ENCODE measurements around the genes SPINK5 and SPINK13.

- CAGE, long polyA plus RNA: no peak
- RRBS: no CpG with 5 or more reads among the region's 19 CpGs
Measured at GRCh38 chr5:143093807-143094483, 309.5 kb downstream of the NR3C1 start.

DNA sequence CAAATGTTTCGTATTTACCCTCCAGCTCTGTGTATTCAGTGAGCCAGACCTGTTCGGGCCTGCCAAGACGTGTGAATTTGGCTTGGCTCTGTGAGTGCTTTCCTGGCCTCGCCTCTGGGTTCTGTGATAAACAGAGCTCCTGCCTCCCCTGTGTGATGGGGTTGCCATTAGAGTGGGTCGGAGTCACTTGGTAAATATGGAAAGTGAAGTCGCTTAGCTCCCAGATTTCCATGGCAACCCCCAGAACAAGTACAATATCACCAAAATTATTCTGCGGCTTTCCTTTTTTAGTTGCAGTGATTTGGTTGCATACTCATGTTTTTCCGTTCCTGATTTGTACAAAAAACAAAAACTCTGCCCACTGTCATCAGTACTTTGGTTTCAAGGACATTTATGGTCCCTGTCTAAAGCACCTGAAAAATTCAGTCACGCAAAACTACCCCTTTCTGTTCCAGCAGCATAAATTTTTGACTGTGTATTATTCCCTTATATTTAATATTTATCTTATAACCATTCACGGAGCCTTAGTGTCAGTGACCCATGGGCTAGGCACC is 260.2 kb downstream of the NR3C1 start:
- CAGE, long polyA plus RNA: no peak
- RRBS: no CpG with 5 or more reads among the region's 10 CpGs

GRCh38 chr5:143583429-143583862 is 180.0 kb upstream of the NR3C1 start:
- CAGE, long polyA plus RNA: no peak
- RRBS: no CpG with 5 or more reads among the region's 1 CpG

- CAGE, long polyA plus RNA: no peak
- RRBS: no CpG with 5 or more reads among the region's 3 CpGs
Measured at GRCh38 chr5:143659756-143660115, 152.2 kb upstream of the HMHB1 start.

DNA sequence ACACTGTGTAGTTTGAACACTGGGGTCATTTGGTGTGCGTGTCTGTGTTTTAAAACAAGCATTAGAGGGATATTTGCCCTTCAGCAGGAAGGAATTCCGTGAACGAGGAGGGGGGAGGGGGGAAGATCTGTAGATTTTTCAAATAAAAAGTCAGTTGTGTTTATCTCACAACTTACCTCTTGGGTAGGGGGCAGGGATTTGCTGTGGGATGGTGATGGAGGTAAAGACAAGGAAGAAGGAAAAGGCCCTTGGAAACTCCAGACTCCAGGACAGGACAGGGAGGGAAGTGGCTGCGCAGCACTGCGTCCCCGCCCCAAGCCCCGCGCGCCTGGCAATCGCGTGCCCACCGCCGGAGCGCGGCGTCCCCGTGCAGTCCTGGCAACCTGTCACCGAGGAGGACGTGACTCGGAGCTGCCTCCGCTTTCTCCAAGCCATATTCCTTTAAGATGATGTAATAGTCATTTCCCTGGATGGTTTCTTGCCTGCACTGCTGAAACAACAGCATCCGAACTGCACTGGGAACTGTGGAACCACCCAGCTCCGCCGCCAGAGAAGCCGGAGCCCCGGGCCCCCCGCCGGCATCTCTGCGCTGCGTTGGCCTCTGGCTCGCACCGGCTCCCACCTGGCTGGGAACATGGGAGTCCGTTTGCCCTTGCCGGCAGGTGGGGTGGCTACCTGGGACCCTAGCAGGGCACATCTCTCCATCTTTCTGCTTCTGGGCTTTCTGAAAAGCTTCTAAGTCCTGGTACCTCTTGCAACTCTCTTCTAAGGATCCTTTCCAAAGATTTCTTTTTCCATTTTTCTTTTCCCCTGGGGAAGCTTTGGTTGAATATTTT is 34.4 kb downstream of the KCTD16 start:
- CAGE, long polyA plus RNA: no peak
- RRBS: no CpG with 5 or more reads among the region's 34 CpGs

- CAGE, long polyA plus RNA: no peak
- RRBS: no CpG with 5 or more reads among the region's 2 CpGs
Measured at GRCh38 chr5:145493134-145493634, 342.0 kb downstream of the PRELID2 start.

DNA sequence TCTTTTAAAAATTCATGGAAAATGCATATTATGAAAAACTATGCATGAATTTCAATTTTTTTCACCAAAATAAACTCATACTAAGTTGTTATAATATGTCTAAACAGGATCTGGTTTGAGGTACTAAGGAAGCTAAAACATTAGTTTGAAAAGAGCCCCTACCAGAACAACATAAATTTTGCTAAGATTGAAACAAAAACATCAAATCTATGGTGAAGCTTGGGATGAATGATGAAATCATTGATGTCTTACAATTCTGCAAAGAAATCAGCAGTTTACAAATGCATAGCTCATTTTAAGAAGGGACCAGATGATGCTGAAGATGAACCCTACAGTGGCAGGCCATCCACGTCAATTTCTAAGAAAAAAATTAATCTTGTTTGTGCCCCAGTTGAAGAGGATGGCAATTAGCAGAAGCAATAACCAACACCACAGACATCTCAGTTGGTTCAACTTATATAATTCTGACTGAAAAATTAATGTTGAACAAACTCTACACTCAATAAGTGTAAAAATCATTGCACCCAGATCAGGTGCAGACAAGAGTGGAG is 80.6 kb downstream of the PRELID2 start:
- CAGE, long polyA plus RNA: no peak
- RRBS: no CpG with 5 or more reads among the region's 1 CpG

DNA sequence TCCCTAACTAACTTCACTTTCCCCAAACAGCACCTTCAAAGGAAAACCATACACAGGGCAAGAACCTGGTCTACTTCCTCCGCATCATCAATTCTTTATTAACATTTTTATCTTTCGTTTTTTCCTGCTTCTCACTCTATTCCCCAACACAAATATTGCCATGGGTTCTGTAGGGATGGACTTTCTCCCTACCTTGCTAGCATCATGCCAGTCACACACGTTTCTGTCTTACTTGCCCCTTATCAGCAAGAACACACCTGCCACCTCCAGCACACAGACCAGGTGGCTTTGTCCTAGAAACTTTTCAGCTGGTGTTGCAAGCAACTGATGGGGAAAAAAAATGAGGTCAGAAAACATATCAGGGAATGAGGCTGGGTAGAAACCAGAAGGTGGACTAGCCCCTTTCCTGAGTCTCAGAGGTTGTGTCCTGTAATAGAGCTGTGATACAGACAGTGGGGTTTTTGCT is 5.8 kb downstream of the SH3RF2 start:
- CAGE, long polyA plus RNA: no peak
- RRBS: no CpG with 5 or more reads among the region's 3 CpGs

DNA sequence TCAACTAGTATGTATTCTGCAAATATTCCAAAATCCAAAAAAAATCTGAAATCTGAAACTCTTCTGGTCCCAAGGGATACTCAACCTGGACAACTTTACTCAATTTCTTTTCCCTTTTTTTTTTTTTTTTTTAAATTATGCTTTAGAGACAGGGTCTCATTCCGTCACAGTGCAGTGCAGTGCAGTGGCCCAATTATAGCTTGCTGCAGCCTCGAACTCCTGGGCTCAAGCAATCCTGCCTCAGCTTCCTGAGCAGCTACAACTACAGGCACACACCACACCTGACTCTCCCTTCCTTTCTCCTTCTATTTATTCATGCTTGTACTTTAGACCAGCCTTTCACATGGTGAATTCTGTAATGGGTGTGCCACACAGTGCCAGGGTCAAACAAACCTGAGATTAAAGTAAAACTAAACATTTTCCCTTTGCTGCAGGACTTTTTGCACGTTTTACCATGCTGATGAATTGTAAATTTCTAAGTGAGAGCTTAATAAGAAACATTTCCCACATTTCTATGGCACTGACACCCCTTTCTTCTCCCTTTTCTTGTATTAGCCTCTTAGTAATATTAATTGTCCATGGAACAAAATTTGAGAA is 7.9 kb downstream of the SH3RF2 start:
- CAGE, long polyA plus RNA: no peak
- RRBS: no CpG with 5 or more reads among the region's 3 CpGs

DNA sequence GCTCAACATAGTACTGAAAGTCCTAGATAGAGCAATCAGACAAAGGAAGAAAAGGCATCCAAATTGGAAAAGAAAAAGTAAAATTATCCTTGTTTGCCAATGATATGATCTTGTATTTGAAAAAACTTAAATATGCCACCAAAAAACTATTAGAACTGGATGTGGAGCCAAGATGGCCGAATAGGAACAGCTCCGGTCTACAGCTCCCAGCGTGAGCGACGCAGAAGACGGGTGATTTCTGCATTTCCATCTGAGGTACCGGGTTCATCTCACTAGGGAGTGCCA is 93.3 kb upstream of the GPR151 start:
- CAGE, long polyA plus RNA: no peak
- RRBS: no CpG with 5 or more reads among the region's 7 CpGs

- CAGE, long polyA plus RNA: no peak
- RRBS: no CpG with 5 or more reads among the region's 4 CpGs
Measured at GRCh38 chr5:147073097-147073588, 161.7 kb upstream of the STK32A start.

DNA sequence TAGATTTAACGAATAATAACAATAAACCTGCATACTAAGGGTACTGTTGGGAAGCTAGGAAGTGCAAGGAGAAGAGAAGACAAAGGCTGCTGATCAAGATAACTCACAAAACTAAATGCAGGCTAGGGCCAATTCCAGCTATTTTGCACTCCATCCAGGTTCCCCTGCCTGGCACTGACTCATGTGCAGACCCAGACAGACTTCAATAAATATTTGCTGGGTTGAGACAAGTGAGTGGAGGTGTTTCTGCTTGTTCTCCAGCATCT is 320 bp downstream of the STK32A start:
- CAGE, long polyA plus RNA: no peak
- RRBS: no CpG with 5 or more reads among the region's 1 CpG

DNA sequence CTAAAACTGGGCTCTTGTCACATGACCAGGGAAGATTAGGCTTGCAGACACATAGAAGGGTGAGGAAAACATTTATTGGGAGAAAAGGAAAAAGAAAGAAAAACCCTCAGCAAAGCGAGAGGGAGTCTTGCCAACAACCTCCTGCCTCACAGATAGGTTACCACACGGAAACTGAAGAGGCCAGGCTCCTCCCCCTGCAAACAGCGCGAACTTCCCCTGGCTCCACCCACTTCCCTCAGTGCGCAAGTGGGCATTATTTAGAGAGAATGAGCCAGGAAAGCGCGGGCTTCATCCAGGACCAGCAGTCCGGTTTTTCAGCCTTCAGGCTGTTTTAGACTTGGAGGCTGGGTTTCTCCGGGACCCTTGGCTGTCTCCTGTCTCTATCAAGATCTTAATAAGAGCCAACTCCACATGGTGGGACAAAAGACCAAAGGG is 70.3 kb downstream of the STK32A start:
- CAGE, long polyA plus RNA: no peak
- RRBS: no CpG with 5 or more reads among the region's 9 CpGs

GRCh38 chr5:147424498-147425202 is 85.2 kb downstream of the DPYSL3 start:
- CAGE, long polyA plus RNA: no peak
- RRBS: no CpG with 5 or more reads among the region's 5 CpGs

DNA sequence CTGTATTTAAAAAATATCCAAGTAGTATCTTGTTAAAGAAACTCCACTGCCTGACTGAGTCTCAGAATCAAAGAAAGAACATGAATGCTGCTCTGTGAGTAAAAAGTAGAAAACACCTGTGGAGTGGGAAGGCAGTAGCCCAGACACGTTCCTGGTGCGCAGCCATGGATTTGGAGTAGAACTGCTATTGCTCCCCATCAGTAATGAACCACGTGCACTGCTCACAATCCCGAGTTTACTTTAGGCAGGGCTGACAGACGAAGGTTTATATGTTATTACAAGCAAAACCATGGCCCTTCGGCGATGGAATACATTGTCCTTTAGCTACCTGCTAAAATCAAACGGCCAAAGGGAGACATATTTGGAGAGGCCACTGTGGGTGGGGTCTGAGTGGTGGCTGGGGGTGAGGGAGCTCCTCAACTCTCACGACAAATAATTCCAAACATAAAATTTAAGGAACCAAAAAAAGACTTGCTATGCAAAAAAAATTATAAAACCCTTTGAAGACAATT is 55.3 kb downstream of the DPYSL3 start:
- CAGE, long polyA plus RNA: no peak
- RRBS: no CpG with 5 or more reads among the region's 9 CpGs

GRCh38 chr5:147818364-147818893 is 13.0 kb downstream of the SPINK1 start:
- CAGE, long polyA plus RNA: no peak
- RRBS: no CpG with 5 or more reads among the region's 1 CpG

DNA sequence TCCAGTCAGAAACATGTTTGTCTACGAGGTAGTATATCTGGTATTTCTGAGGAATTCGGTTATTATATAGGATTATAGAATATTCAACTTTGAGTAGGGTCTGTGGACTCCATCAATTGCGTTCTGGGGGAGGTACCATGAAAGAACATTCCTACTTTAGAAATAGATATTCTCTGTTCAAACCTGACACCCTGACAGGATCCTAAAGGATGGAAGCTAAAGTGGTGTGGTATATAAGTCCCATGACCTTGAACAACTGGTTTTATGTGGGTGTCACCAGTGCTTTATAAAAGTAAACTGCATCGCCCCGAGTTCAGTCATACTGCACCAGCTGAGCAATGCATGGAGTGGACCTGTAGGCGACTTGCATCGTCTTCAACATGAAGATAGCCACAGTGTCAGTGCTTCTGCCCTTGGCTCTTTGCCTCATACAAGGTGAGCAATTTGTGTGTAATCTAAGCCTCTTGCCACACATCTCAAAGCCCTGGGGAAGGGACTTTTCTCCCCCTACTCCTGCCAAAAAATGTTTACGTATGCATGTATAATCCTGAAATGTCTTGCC is at the start of gene SPINK5:
Gene SPINK5 (plus strand): TSS at position 316 of the 562 bp plus-strand sequence.
- CAGE, long polyA plus RNA: no peak
- RRBS: no CpG with 5 or more reads among the region's 8 CpGs

DNA sequence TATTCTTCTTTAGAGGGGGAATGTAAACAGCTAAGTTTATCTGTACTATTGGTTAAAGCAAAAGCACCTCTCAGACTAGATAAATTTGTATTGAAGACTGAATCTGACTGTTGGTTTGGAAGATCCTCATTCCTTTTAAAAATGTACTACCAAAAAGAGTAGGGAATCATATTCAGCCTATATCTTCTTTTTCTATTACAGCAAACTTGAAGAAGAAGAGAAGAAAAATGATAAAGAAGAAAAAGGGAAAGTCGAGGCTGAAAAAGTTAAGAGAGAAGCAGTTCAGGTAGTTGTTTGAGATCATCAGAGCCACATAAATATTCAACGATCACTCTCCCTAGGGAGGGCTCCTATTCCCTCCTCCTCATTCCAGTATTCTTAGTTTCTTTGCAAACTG is 44.8 kb downstream of the SPINK5 start:
- CAGE, long polyA plus RNA: no peak
- RRBS: no CpG with 5 or more reads among the region's 2 CpGs

GRCh38 chr5:148118311-148118677 is 50.1 kb upstream of the SPINK14 start:
- CAGE, long polyA plus RNA: no peak
- RRBS: no CpG with 5 or more reads among the region's 7 CpGs

GRCh38 chr5:148268514-148269096 is at the start of gene SPINK13:
SPINK13 (plus strand) TSS chr5:148268794.
- CAGE, long polyA plus RNA: no peak
- RRBS: no CpG with 5 or more reads among the region's 4 CpGs